Pericardium fibroblast (primary cell): ENCODE data around the genes TRABD, MAPK12 and TYMP.

GRCh38 chr22:49828024-49828702, 490 bp upstream of the BRD1 start:
- RAMPAGE, long total RNA = no peak

DNA sequence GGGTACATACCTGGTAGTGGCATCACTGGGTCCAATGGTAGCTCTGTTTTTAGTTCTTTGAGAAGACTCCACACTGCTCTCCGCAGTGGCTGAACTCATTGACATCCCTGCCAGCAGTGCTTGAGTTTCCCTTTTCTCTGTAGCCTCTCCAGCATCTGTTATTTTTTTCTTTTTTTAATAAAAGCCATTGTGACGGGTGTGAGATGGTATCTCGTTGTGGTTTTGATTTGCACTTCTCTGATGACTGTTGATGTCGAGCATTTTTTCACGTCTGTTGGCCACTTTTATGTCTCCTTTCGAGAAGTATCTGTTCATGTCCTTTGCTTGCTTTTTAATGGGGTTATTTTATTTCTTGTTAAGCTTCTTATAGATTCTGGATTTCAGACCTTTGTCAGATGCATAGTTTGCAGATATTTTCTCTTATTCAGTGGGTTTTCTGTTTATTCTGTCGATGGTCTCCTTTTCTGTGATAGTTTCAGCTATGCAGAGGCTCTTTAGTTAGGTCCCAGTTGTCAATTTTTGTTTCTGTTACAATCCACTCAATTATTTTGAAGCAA, 16.8 kb downstream of the ZBED4 start:
- RAMPAGE, long total RNA = no peak

GRCh38 chr22:49999020-49999657, 13.4 kb downstream of the IL17REL start:
- RAMPAGE, long total RNA = no peak

GRCh38 chr22:50007995-50008787, 4.4 kb downstream of the IL17REL start:
- RAMPAGE, long total RNA = no peak

DNA sequence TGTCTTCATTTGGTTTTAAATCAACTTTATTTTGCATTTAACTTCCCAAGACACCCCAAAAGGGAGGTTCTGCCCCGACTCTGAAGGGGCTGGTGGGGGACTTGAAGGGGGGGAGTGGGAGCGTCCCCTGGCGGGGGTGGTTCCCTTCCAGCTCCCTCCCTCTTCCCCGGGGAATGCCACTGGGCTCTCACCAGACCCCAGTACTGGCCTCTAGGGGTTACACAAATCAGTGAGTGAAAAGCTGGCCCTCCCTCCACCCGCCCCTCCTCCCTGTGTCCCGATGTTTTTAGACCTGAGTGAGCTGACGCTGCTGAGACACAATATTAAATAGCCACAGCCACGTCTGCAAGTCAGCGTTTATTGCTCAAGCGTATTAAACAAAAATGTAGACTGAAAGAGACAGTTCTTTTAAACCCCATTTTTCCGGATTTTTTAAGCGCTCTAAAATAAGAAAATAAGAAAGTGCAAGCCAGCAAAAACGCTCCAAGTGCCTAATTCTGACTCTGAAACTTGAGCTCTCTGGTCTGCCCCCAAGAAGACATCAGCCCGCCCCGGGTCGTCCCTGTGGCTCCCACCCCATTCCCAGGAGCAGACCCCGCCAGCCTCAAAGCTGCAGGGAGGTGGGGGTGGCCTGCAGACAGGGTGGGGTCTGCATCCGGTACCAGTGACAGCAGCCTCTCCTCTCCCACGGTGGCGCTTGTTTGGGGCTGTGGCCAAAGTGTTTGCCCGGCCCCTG, 26.0 kb downstream of the MLC1 start:
- RAMPAGE, long total RNA = no peak

DNA sequence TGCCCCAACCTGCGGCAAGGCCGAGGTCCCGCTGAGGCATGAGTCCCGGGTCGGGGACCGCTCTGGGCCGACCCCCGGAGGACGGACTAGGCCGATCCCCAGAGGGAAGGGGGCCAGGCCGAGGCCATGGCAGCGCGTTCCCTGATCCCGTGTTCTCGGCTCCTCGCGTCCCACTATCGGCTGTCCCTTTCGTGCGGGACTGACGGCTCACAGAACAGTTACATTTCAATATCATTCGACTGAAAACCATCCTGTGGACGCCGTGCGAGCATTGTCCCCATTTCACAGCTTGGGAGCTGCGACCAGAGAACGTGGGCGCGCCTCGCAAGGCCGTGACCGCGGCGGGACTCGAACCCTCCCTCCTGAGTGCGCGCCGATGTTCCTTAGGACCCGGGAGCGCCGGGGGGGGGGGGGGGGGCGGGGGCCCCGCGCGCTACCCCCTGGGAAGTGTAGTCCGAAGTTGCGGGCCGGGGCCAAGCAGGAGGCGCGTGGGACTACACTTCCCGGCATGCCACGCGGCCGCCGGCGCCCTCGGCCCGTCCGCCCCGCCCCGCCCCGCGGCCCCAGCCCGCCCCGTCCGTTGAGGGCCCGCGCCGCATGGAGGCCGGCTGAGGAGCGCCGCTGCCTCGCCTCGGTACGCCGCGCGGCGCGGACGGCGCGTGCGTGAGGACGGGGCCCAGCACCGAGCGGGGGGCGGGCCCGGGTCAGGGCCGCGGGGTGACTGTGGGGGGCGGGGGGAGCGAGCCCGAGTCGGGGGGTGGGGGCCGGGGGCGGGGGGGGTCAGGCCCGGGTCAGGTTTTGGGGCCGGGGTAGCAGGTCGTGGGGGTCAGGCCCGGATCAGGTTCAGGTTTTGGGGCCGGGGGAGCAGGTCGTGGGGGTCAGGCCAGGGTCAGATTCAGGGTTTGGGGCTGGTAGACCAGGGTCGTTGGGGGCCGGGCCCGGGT, at the start of gene TRABD:
Gene TRABD (plus strand): TSS at position 571 of the 944 bp plus-strand sequence.
- RAMPAGE, long total RNA = no peak

DNA sequence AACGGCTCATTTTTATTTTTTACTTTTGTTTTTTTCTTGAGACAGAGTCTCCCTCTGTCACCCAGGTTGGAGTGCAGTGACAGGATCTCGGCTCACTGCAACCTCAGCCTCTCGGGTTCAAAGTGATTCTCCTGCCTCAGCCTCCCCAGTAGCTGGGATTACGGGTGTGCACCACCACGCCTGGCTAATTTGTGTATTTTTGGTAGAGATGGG, 5.9 kb downstream of the TRABD start:
- RAMPAGE, long total RNA = no peak

DNA sequence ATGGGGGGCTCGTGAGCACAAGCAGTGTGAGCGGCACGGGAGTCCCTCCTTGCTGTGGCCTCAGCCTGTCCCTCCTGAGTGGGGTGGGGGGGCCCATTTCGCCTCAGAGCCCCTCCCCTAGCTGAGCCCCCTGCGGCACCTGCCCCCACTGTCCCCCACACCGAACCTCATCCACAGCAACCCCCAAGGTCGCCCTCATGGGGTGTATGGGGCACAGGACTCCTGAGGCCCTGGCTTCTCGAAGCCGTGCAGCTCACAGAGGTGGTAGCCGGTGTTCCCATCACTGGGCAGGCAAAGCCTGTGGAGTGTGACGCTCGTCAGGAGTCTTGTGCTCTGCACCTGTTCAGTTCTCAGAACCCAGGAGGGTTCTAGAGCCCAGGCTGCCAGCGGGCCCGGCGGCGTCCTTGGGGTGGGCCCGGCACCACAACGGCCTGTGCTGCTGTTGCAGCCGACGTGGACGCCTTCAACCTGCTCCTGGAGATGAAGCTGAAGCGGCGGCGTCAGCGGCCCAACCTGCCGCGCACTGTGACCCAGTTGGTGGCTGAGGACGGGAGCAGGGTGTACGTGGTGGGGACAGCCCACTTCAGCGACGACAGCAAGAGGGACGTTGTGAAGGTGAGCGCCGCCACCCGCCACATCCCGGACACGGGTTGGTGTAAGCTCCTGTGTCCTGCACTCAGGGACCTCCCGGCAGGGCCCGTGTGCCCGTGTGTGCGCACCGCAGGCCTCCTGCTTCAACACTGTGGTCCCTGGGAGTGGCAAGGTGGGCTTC, 6.7 kb upstream of the SELENOO start:
- RAMPAGE, long total RNA = no peak

DNA sequence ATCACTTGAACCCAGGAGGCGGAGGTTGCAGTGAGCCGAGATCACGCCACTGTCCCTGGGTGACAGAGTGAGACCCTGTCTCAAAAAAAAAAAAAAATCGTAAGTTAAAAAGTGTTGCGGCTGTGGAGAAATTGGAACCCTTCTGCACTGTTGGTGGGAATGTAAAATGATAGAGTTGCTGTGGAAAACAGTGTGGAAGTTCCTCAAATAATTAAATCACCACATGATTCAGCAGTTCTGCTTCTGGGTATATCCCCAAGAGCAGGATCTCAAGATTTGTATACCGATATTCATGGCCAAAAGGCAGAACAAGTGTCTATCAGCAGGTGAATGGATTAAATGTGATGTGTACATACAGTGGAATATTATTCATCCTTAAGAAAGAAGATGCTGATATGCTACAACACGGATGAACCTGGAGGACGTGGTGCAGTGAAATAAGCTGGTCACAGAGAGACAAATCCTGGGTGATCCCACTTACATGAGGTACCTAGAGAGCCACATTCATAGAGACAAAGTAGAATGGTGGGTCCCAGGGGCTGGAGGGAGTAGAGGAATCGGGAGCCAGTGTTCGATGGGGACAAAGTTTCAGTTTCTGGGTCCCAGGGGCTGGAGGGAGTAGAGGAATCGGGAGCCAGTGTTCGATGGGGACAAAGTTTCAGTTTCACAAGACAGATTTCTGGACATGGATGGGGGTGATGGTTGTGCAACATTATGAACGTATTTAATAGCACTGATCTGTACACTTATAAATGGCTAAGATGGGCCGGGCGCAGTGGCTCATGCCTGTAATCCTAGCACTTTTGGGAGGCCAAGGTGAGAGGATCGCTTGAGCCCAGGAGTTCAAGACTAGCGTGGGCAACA, 4.0 kb downstream of the SELENOO start:
- RAMPAGE, long total RNA = no peak

DNA sequence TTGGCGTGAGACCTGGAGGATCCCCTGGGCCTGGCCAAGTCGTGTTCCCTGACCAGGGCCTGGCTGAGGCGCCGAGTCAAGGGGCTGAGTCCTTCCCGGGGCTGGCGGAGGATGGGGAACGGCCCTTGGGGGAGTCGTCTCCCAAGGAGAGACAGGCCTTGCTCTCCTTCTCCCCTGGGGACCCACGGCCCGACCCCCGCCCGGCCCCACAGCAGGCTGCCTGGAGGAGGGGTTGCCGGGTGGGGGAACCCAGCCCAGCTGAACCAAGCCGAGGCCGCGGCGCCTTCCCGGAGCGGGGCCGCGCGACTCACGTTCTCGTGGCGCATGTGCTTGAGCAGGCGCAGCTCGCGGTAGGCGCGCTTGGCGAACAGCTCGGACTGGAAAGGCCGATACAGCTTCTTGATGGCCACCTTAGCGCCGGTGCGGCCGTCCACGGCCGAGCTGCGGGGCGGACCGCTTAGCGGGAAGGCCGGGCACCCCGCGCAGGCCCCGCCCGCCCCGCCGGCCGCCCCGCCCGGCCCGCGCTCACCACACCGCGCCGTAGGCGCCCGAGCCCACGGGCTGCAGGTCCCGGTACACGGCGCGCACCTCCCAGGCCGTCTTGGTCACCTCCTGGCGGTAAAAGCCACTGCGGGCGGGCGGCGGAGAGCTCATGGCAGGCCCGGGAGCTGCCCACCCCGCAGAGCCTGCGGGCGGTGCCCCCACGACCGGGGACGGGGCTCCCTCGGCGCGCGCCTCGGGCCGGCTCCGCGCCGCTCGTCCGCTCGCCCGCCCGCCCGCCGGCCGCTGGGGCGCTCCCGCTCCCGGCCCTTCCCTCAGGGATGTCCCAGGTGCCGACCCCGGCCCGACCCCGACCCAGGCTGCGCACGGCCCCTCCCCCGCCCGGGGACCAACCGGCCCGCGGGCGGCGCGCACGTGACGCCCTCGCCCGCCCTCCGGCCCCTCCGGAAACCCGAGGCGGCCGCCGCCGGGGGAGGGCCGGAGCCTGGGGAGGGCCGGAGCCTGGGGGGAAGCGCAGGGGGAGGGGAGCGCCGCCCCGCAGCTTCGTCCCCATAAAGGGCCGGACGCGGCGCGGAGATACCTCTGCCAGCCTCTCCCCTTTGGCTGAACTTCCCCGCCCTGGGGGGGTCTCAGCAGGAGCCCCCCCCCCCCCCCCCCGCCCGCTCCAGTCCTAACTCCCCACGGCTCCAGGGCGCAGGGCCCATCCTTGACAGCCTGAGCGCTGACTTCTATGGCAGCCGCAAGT, at the start of gene MAPK12:
Gene MAPK12 (minus strand): TSS at position 828 of the 1,246 bp plus-strand sequence.
- RAMPAGE, long total RNA = no peak

GRCh38 chr22:50270819-50271057, 558 bp upstream of the MAPK11 start:
- RAMPAGE, long total RNA = no peak

- RAMPAGE, long total RNA = no peak
Observed at GRCh38 chr22:50272807-50273176, 2.6 kb upstream of the MAPK11 start.

DNA sequence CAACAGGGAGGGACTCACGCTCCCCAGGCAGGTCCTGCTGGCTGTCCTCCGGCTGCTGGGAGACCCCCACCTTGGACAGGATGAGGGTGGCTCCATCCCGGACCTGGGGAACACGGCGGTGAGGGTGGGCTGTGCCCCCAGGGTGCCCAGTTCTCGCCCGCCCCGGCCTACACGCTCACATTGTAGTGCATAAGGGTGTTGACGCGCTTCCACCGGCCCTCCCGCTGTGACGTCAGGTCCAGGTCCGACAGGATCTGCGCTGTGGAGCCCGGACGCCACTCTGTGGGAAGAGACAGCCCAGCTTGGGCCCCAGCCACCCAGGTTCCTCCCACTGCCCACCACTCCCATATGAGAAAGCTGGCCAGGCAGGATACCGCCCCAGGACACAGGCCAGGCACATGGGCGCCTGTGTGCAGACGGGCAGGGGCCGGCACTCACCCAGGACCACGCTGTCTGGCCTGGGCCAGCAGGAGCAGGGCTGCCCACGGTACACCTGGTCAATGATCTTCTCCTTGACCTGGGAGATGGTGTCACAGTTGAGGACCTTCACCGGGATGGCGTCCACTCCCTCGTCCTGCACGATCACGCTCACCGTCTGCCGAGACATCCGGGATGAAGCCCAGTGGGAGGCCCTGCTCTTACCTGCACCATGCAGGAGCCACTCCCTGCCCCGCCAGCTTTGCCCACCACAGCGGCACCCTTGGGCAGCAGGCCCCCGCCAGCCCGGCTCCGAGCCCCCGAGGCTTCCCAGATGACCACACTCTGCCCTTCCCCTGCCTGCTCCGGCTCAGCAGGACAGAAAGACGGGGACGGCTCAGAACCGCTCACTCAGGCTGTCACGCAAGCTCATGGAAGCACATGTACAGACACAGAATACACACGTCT, 8.5 kb upstream of the MAPK11 start:
- RAMPAGE, long total RNA = no peak

DNA sequence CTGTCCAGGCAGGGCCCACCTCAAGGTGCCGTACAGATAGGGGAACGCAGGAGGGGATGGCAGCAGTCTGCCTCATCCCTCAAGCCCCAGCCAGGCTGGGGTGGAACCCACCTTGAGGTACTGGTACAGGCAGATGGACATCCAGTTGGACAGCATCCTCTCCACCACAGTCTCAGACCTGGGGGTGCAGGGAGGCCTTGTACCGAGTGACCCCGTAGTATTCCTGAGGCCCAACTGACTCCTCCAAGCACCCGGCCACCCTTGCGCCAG, 9.6 kb upstream of the MAPK11 start:
- RAMPAGE, long total RNA = no peak

DNA sequence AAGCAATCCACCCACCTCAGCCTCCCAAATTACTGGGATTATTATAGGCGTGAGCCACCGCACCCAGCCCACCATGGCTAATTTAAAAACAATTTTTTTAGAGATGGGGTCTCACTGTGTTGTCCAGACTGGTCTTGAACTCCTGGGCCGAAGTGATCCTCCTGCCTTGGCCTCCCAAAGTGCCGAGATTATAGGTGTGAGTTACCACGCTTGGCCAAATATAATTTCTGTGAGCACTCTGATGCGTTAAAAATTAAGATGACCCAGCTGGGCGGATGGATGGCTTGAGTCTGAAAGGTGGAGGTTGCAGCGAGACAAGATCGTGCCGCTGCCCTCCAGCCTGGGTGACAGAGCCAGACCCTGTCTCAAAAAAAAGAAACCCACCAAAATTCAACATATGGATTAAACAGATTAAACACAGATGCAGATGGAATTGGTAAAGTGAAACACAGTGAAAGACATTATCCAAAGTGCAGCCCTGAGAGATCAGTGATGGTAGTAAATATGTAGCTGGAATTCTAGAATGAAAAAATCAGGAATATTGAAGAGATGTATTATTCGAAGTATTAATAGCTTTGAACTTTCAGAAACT, 30.9 kb downstream of the PPP6R2 start:
- RAMPAGE, long total RNA = no peak

- RAMPAGE, long total RNA = no peak
Observed at GRCh38 chr22:50437969-50438513, 36.8 kb downstream of the SBF1 start.

DNA sequence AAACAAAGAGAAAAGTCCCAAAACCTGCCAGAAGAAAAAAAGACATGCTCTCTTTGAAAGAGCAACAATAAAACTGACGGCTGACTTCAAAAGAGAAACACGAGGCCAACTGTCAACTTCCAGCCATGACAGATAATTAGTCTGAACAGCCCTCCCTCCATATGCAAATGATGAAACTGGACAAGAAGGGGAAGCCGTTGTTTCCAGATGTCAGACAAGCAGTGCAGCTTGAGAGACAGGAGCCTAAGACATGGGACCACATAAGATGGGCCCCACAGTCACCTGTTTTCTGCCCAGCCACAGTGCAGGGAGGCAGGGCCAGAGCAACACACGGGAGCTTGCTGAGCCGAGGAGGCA, 25.2 kb downstream of the SBF1 start:
- RAMPAGE, long total RNA = no peak

GRCh38 chr22:50497198-50497397, 10.4 kb downstream of the LMF2 start:
- RAMPAGE, long total RNA = no peak

- RAMPAGE, long total RNA = start-site peak on the minus strand at chr22:50530009-50530059, 151 and 94 reads in 2 replicates
Observed at GRCh38 chr22:50529091-50530075, at the start of gene TYMP. Gene TYMP, minus strand, starts transcription at chr22:50530012.

DNA sequence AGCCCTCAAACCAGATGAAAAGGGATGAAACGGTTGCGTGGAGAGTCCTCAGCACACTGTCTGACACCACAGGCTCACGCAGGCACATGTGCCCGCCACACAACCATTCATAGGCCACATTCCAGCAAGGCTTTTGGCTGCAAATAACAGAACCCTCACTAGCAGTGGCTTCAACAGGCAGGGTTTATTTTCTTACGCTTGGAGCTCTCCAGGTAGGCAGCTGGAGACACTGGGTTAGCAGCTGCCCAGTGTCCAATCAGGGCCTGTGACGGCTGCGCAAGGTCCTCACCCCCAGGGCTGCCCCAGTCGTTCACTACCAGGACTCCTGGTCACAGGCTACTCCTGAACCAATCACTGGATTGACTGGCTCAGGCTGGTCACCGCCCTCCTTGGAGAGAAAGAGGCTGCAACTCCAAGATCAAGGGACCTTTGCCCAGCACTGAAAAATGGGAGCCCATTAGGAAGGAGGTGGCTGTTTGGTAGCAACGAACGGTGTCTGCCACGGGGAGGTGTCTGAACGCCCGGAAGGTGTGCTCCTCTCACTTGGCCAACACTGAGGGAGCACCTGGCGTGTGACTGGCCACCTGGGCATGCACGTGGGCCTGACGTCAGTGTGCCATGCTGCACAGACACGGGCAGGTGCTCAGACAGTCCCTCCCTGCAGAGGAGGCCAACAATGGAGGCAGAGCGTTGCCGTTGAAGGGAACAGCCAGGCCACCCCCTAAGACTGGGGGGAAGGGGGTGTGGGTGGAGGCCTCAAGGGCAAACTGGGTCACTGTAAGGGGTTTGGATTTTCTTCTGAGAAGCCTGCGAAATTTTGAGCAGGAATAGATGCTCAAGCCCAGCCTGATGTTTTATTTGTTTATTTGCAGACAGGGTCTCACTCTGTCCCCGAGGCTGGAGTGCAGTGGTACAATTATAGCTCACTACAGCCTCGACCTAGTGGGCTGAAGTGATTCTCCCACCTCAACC, 5.1 kb downstream of the ARSA start:
- RAMPAGE, long total RNA = no peak